ENCODE measurements around a stretch of chr2.

DNA sequence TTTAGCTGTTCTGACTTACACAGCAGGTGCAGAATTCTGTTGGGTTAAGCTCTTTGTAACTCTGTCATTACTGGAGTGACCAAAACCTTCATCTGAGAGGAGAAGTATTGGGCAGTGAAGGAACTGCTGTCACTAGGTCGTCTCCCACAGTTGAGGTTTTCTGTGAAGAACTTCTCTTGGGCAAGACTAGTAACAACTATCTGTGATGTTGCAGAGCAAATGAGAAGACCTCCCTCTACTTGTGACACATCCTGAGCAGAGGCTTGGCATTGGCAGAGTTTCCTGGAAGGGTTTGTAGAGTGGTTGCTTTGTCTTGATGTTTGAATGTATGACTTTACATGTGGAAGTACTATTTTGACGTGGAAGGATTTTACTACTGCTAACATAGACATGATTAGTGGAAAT is 3.0 kb downstream of the SPTBN1 start:
- PRO-cap = unidirectional peak, minus-strand start at position 164 of the sequence

DNA sequence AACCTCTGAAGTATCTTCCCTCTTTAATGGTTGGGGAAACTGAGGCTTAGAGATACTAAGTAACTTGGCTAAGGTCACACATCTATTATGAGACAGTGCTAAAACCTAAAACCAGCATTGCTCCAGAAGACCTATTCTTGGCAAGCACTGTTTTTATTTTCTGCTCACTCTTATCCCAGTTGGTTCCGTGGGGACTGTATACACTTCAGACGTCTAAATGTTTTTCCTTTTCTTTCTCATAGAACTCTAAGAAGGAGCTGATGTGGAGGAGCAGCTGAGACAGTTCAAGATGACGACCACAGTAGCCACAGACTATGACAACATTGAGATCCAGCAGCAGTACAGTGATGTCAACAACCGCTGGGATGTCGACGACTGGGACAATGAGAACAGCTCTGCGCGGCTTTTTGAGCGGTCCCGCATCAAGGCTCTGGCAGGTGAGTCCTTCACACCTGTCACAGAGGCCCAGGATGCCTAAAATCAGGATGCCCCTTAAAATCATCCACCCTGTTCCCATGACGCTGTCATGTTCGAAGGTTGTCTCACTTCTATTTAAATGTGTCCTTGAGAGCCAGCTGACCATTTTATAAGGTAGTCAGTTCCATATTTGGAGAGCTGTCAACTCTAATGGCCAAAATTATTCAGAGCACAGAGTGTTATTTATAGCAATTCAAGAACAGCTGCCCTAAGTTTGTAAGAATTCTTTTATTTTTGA is 70.2 kb downstream of the SPTBN1 start:
- PRO-cap = no peak

GRCh38 chr2:54560111-54561028 is 104.2 kb downstream of the SPTBN1 start:
- PRO-cap = bidirectional peak, plus-strand start at chr2:54560298, minus-strand start at chr2:54560284; unidirectional peak, minus-strand start at chr2:54560477

- PRO-cap = no peak
These were observed 109.7 kb downstream of the SPTBN1 start for GRCh38 chr2:54565712-54566388.

DNA sequence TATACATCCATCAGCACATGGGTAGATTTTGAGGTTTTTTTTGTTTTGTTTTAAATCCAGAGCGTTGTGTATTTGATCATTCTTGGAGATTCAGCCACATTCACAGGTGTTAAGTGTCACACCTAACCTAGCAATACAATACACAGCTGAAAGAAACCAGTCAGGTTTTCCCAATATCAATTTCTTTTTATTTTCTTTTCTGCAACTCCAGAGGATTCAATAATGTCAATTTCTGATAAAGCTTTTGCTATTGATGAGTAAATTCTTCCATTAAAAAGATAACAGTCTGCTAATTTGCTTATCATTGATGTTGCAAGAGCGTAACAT is 119.0 kb downstream of the SPTBN1 start:
- PRO-cap = no peak

DNA sequence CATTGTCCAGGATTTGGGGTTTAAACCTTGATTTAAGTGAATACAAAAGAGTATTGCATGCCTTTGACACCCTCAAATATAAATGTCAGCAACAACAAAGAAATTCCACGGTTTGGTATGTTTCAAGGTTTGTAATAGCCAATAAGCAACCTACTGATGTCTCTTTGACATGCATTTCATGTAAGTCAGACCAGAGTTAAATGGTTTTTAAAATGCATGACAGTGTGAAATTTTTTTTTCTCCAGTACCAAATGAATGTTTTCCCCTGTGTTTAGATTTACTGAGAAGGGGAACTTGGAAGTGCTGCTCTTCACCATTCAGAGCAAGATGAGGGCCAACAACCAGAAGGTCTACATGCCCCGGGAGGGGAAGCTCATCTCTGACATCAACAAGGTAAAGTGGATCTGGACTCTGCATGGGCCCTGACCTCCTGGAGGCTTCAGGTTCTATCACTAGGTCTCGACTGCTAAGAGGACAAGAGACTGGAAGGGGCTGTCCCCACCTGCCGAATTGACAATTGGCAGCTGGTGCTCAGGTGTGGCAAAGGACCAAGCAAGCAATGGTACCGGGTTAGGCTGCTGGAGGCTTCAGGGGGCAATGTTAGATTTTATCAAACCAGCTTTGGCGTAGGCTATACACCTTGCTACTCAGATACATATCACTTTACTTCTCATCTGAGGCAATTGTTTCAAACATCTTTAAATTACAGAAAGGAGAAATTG is 100.1 kb upstream of the EML6 start:
- PRO-cap = no peak

GRCh38 chr2:54630678-54631817 is 92.4 kb upstream of the EML6 start:
- PRO-cap = no peak

GRCh38 chr2:54636397-54637095 is 86.9 kb upstream of the EML6 start:
- PRO-cap = no peak

DNA sequence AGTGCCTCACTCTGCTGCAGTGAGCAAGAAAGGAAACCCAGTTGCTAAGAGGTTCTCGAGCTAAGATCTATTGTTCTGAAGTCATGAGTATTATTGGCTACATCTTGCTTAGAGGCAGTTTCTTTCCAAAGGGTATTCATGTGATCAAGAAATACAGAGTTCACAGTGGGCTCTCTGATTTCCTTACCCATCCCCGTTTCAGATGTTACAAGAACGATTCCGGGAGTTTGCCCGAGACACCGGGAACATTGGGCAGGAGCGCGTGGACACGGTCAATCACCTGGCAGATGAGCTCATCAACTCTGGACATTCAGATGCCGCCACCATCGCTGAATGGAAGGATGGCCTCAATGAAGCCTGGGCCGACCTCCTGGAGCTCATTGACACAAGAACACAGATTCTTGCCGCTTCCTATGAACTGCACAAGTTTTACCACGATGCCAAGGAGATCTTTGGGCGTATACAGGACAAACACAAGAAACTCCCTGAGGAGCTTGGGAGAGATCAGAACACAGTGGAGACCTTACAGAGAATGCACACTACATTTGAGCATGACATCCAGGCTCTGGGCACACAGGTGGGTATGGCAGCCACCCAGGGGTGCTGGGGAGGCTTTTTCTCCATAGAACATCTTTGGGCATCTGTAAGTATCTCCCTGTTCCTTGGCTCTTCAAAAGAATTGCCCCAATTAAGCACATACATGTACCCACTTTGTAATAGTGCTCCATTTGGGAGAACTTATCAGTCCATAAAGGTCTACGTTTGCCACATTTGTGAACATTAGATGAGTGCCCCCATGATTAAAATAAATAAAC is 73.8 kb upstream of the EML6 start:
- PRO-cap = no peak

GRCh38 chr2:54655549-54656109 is 67.8 kb upstream of the EML6 start:
- PRO-cap = no peak

DNA sequence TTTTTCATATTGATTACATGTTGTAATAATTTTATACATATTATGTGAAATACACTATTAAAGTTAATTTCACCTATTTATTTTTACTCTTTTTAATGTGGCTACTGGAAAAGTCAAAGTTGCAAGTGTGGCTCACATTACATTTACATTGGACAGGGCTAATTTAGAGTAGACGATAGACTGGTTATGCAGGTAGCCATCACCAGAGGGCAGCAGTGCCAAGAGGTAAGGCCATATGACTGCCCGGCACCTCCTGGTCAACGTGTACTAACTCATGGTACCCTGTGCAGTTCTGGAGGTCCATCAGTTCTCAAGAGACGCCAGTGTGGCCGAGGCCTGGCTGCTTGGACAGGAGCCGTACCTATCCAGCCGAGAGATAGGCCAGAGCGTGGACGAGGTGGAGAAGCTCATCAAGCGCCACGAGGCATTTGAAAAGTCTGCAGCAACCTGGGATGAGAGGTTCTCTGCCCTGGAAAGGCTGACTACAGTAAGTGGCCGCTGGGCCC is 65.8 kb upstream of the EML6 start:
- PRO-cap = no peak

GRCh38 chr2:54668155-54668638 is 55.3 kb upstream of the EML6 start:
- PRO-cap = no peak

- PRO-cap = no peak
These were observed 94.6 kb downstream of the RTN4 start for GRCh38 chr2:54955526-54956179.

GRCh38 chr2:55018586-55019227 is 31.5 kb downstream of the RTN4 start:
- PRO-cap = no peak

DNA sequence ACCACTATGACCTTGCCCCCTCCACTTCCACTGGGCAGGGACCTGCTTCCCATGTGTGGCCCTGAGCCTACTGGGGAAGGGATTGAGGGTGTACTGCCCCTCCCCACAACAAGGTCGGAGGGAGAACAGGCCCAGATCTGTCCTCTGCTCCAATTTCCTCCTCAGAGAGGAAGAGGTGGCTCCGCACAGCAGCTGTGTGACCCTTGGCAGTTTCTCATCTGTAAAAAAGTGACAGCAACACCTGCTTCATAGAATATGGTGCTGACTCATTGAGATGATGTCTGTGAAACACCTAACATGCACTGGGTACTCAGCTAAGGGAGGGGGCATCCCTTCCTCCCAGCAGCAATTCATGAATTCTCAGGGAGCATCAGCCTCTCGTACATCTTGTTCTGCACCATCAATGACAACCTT is 72.8 kb downstream of the CLHC1 start:
- PRO-cap = no peak

DNA sequence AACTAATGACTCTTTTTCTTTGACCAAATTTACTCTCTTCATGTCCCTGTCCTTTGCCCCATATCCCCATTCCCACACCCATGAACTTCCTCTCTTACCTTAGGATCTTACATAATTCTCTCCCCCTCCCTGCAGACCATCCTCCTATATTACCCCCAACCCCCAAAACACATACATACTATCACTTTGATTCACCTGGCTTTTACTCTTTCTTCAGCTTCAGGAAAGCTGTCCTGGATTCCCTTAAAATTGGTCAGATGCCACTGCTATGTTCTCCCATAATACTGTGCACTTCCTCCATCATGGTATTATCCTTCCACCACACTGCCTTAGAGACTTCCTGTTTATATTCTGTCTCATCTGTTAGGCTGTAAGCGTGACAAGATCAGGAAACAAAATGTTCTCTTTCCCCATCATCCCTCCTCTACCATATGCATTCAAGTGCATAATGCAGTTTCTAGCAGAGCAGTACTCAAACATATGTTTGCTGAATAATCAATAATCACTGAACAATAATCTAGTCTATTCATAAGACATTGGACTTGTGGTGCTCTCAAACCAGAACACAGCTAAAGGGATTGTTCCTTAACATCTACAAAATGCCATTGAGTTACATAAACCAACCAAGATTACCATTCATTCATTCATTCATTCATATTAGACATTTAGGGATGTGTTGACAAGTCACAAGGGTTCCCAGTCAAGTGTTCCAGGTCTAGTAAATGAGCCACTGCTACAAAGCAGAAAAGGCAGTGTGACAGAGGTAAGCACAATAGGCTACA is 4.1 kb downstream of the CLHC1 start:
- PRO-cap = no peak

- PRO-cap = no peak
These were observed 4.2 kb downstream of the RPS27A start for GRCh38 chr2:55236314-55237488.

DNA sequence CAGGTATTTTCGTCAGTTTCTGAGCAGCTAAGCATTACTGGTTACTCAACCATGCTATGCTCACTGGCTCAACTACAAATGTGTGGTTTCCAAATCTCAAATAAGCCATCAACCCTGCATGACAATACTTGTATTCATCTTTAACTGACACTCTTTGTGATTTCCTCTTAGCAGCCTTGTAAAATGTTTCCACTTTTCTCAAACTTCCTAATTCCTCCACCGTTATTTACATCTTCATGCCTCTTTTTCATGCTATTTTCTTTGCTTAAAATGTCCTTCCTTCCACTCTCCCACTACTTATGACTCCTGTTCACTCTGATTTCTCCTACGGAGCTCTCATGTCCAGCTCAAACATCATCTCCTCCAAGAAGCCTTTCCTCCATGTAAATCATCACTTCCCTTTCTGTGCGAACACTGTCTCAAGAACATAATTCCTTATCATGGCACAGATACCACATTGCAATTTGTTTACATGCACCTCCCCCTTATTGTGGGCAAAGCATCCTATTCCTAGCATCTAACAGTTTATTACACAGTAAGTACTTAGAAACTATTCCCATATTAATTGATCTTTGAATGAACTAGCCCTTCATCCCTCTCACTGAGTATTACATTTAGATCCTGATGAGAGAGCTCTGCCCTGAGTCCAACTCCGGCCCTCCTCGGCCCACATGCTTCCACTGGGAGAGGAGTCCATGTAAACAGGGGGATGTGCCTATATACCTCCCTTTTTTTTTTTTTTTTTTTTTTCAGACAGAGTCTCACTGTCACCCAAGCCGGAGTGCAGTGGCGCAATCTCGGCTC is 10.4 kb downstream of the CCDC88A start:
- PRO-cap = no peak

GRCh38 chr2:55418798-55419149 is 882 bp downstream of the CCDC88A start:
- PRO-cap = no peak

DNA sequence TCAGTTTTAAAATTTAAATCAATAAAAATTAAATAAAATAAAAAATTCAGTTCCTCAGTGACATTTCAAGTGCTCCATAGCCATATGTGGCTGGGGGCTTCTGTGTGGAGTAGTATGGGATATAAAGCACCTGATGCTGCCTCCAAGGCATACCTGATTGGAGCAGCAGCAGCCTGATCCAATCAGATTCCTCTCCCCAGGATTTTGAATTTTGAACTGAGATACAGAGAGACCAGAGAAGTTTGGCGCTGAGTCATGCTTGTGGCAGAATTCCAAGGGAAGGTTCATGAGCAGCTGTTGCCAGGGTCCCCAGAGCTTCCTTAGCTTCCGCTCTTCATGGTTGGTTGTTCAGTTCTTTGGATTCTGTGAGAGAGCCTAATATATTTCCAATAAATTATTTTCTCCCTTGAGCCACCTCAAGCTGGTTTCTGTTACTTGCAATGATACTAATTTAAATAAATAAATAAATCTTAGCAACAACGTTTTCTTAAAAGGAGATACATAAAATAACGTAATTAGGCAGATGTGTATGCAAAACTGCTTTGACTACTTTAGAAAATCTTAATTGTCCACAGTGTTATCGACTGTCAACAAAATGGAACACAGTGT is 28.9 kb upstream of the CFAP36 start:
- PRO-cap = no peak